ENCODE measurements around the gene UMODL1.

DNA sequence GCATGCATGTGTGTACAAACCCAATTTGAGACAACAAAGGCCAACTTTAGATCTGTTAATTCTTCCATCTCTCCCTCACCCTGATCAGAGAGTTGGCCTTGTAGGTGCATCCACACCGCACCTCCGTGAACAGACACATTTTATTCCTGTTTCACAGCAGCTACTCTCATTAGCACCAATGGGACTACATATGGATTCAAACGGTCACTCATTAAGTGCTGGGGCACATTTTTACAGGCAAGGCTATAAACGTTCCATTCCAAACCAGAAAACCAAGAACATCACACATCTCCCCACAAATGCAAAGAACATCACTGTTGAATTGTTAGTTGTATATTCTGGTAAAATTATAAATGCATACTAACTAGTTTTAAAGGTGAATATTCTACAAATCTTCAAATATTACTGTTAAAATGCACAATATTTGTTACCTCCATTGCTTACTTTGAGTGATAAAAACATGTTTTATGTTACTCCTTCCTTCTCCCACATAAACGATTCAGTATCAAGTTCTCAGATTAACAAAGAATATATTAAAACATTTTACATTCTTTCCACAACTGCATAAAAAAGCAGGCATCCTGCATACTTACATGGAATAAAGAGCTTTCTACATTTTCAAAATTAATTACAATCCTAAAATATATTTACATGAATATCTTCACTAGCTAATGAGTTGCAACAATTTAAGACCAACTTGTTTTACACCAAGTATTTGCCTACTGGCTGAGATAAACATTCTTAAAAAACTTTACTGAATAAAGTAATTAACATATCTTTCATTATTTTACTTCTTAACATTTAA is 22.2 kb downstream of the ZBTB21 start:
- PRO-cap: no peak
- RAMPAGE, long total RNA, 4 experiments: no peak in any of the 4 experiments

- PRO-cap: no peak
- RAMPAGE, long total RNA, 4 experiments: no peak in any of the 4 experiments
Observed at GRCh38 chr21:42002310-42002955, 7.7 kb downstream of the ZBTB21 start.

DNA sequence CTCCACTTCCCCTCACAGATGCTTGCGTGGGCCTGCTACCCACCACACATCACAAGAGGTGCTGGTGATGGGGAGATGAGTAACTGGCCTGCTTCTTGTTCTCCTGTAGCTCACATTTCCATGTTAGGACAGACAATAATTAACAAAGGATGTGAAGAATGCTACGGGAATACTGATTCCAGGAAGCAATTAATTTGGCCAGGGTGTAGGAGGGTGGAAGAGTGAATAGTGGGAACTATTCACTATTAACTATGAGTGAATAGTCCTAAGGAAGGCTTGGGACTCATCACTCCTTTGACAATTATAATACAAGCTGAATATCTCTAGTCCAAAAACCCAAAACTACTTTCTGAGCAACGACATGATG is 6.9 kb downstream of the ZBTB21 start:
- PRO-cap: no peak
- RAMPAGE, long total RNA, 4 experiments: no peak in any of the 4 experiments

GRCh38 chr21:42004807-42005312 is 5.3 kb downstream of the ZBTB21 start:
- PRO-cap: no peak
- RAMPAGE, long total RNA, 4 experiments: no peak in any of the 4 experiments

DNA sequence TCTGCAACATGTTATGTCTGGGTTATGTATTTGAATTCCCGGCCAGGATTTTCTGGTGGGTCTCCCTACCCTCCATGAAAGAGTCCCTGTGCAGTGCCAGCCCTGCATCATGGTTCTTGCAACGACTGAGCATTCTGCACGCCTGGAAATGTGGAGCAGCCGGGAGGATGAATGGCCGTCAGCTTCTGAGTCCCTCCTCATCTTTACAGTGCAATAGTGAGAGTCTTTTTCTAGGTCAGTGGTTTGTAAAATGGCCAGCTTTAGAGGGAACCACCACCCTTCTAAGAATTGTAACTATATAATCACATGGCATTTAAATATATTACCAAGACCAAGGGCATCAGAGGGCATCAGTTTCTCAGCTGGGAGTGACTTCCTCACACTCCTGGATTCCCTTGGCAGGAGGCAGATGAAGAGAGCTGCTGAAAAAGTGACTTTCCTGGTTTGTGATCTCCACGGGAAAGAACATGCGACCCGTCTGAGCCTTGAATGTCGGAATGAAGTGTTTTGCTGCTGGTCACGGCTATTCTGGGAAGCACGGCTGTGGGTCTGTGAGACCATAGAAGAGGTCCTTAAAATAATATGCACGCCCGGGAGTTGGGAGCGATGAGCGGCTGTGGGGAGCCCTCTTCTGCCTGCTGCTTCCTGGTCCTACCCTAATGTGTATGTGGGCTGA is 13.4 kb upstream of the UMODL1 start:
- PRO-cap: no peak
- RAMPAGE, long total RNA, 4 experiments: no peak in any of the 4 experiments

- PRO-cap: no peak
- RAMPAGE, long total RNA, 4 experiments: no peak in any of the 4 experiments
Observed at GRCh38 chr21:42063046-42063502, 8.0 kb upstream of the UMODL1 start.

DNA sequence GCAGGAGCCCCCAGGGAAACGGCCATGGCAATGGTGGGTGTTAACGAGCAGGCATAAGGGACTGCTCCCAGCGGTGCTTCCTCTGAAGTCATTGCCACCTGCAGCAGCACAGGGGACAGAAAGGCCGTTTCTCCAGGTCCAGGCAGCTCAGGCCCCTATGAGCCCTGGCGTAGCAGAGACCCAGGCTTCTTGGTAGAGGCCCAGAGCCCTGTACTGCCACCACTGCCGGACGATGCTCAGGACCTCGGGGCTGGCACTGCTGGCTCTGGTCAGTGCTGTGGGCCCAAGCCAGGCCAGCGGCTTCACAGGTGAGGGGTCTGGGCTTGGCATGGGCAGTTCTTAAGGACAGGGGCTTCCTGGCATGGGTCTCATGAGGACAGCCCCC is at the start of gene UMODL1:
UMODL1 (plus strand) TSS at position 233 of the 385 bp plus-strand sequence.
- PRO-cap: no peak
- RAMPAGE, long total RNA, 4 experiments: no peak in any of the 4 experiments

GRCh38 chr21:42261372-42261849 is 42.5 kb downstream of the ABCG1 start:
- PRO-cap: no peak
- RAMPAGE, long total RNA, 4 experiments: no peak in any of the 4 experiments

- PRO-cap: no peak
- RAMPAGE, long total RNA, 4 experiments: no peak in any of the 4 experiments
Observed at GRCh38 chr21:42292129-42292797, 22.9 kb downstream of the TFF3 start.

DNA sequence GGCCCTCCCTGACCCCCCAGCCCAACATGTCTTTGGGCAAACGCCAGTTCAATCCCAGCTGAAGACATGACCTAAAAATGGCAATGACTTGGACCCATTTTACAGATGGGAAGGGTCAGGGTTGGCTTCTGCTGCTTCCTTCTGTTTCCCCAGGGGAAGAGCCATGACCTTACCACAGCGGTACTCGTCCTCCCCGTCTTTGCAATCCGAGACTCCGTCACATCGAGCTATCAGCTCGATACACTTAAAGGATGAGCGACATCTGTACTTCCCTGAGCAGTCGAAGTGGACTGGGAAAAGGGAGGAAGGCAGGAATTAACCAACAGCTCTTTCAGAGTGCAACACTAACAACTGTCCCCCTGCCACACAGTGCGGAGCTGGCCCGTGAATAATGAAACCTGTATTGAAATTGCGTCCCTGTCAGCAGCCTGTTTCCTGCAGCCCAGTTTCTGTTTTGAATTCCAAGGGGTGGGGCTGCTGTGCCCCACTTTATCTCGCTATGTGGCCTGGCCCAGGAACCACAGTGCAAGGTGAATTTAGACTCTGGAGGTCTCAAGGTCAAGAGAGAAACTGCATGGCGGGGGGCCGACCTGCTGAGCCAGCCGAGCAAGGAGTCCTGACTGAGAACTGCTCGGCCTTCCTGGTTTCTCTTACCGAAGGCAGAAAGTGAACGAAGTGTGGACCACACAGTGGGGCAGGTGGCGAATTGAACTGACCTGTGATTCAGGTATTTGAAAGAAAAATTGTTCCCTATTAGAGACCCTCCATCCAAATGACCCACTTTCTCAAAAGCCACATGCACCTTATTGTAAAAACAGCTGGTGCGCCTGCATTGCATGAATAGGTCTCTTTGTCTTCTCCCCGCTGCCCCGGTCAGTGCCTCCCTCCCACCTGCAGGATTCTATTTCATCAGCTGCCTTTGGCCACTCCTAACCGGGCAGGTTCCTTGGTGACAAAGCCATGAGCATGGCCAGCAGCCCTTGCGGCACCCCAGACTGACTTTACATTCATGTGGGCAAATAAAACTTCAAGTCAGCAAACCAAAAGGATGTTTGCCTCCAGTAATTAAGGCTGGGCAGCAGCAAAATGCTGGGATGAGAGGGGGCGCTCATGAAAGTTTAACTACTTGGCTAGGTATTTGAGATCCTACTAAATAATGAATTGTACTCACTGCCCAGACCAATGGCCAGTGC is 6.7 kb downstream of the TMPRSS3 start:
- PRO-cap: no peak
- RAMPAGE, long total RNA, 4 experiments: no peak in any of the 4 experiments

DNA sequence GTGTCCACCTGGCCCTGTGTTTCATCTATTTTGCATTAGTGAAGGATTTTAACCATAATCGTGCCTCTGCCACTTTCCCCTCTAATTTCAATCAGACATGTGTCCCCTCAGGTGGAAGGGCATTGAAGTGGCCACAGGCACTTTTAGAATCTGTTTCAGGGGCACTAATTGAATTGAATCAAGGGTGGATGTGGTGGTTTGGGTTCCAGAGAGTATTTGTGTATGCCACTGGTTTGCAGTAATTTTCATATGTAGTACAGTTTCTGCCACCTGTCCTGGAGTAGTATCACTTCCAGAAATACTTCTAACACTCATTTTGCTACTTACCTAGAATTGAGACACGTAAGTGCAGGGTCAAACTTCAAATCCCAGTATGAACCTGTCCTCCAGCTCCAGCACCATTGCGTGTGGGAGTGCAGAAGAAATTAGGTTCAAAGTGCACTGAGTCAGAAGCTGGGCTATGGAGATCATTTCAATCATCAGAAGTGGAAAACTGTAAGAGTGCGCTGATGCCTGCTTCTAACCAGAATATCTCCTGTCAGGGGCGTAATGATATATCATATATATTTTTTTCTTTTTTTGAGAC is 26.8 kb downstream of the RSPH1 start:
- PRO-cap: no peak
- RAMPAGE, long total RNA, 4 experiments: no peak in any of the 4 experiments

DNA sequence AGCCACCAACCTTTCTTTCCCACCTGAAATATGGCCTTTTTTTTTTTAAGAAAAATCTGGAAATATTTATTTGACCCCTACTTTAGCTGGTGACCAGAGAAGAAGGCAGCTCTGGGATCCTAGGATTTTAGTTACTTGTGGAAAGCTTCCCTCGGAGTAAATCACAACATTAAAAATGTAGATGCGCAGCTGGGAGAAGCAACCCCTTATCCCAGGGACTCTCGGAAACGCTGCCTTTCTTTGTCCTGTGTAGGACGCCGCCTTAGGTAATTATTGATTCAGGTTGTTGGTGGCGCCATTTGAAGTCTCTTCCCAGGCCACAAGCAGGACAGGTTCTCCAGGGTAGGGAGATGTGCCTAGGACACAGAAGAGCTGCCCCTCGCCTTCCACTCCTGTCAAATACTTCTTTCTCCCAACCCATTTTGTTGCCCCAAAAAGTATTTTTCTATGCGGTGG is 10.2 kb downstream of the SLC37A1 start:
- PRO-cap: no peak
- RAMPAGE, long total RNA, 4 experiments: no peak in any of the 4 experiments

DNA sequence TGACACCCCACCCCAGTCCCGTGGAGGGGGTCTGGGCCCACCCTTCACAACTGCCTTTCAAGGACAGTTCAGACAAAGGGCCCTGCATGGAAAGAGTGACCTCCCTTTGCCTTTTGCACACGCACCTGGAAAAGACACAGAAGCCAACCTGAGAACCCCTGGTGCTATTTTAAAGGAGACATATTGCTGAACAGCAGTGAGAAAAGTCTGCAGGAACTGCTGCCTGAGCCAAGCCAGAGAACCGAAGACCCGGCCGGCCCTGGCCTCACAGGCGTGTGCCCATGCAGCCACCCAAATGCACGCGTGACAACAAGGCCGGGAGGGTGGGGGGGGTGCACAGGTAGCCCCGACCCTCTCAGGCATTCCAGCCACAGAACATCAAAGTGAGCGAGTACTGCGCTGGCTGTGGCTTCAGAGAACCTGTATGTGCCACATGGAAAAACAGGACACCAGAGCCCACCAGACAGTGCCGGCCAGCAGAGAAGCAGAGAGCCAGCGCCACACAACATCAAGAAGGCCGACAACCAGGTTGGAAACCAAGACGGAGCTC is 66.8 kb downstream of the SLC37A1 start:
- PRO-cap: no peak
- RAMPAGE, long total RNA, 4 experiments: start-site peak on the plus strand in 1 of 4 experiments, centred at position 383 of the sequence, 5 reads per replicate

DNA sequence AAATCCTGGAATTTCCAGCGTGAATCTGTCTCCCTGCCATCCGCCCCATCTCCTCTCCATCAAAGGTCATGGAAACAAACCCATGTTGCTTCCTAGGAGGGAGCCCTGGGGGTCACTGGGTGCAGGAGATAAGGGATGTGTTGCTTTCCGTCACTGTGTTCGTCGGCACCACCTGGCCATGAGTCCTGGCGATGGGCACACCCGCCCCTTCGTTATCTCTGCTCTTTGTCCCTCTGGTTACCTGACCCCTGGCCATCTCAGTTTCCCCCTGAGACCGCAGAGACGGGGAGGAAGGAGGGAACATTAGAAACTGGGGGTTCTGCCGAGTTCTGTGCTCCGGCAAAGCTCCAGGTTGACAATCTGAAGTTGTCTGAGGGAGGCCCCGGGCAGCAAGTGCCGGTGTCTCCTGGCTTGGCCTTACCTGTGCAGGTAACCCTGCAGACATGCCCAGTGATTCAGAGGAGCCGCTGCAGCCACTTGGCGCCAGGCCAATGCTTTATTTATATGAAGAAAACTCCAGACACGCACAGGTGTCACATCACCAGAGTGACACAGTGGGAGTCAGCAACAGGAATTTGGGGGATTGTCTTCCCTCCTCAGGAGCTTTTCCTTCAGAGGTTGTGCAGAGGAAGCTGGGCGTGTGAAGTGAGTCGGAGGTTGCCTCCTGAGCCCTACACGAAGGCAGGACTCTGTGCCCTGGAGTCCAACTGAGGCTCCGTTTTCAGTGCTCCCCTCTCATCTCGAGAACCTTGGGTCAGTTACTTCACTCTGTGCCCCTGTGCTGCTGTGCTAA is 2.9 kb downstream of the PDE9A start:
- PRO-cap: no peak
- RAMPAGE, long total RNA, 4 experiments: no peak in any of the 4 experiments

DNA sequence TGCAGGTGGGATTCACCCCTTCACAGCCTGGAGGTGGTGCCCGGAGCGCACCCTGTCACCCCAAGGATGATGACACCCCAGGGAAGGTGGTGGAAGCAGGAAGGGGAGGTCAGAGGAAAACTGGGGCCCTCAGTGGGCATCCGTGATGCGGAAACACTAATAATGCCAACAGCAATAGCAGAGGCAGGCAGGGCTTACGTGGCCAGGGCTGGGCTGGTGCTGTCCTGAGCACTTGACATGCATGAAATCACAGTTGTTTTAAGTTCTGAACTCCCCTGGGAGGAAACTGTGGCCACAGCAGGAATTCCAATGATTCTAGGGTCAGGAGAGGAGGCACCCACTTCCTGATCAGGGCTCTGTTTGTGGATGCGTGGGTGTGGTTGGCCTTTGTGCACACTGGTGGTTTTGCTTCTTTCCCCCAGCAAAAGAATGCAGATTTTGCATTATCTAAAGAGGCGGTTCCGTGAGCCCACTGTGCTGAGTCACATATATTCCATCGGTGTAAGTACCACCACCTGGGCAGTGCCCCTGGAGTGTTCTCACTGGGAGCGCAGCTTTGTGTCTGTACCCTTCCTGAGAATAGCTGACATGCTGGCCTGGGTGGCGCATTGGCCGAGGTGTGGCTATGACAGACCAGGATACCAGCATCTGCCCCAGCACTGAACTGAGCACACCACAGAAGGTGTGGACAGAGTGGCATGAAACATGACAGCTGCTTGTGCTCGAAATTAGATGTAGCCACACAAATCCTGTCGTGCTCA is 70.9 kb downstream of the PDE9A start:
- PRO-cap: no peak
- RAMPAGE, long total RNA, 4 experiments: no peak in any of the 4 experiments

- PRO-cap: no peak
- RAMPAGE, long total RNA, 4 experiments: no peak in any of the 4 experiments
Observed at GRCh38 chr21:42832133-42832687, 47.1 kb downstream of the WDR4 start.

- PRO-cap: no peak
- RAMPAGE, long total RNA, 4 experiments: no peak in any of the 4 experiments
Observed at GRCh38 chr21:42845256-42845597, 34.1 kb downstream of the WDR4 start.

- PRO-cap: no peak
- RAMPAGE, long total RNA, 4 experiments: no peak in any of the 4 experiments
Observed at GRCh38 chr21:42975264-42975976, 1.1 kb downstream of the PKNOX1 start.

GRCh38 chr21:42996978-42997375 is 22.6 kb downstream of the PKNOX1 start:
- PRO-cap: no peak
- RAMPAGE, long total RNA, 4 experiments: no peak in any of the 4 experiments

GRCh38 chr21:43106714-43107415 is 505 bp downstream of the U2AF1 start:
- PRO-cap: no peak
- RAMPAGE, long total RNA, 4 experiments: no peak in any of the 4 experiments

Measured in omental fat pad (tissue), 4 donors.